WTC11 (cell line): ENCODE measurements around a stretch of chr15.

DNA sequence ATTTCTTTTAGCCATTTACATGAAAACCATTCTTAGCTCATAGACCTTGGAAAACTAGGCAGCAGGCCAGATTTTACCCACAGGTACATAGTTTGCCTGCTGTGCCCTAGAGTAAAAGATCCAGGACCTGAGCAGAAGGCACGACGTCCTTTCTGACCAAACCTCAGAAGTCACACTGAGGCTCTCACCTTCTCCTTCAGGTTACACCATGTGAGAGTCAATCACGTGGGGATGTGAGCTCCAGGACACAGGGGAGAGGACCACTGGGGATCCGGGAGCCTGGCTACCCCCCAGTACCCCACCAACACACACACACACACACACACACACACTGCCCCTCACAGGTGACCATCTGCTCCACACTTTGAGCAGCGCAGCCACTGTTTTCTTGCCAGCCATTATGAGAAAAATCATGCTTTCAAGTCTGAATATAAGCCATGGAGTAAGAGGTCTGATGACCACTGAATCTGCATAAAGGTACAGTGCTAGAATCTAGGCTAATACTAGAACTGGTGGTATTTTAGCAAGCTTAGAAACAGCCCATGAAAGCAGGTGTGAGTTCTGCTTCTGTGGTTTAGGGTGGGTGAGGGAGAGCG, 55.5 kb downstream of the PGPEP1L start:
- PRO-cap, result no peak

DNA sequence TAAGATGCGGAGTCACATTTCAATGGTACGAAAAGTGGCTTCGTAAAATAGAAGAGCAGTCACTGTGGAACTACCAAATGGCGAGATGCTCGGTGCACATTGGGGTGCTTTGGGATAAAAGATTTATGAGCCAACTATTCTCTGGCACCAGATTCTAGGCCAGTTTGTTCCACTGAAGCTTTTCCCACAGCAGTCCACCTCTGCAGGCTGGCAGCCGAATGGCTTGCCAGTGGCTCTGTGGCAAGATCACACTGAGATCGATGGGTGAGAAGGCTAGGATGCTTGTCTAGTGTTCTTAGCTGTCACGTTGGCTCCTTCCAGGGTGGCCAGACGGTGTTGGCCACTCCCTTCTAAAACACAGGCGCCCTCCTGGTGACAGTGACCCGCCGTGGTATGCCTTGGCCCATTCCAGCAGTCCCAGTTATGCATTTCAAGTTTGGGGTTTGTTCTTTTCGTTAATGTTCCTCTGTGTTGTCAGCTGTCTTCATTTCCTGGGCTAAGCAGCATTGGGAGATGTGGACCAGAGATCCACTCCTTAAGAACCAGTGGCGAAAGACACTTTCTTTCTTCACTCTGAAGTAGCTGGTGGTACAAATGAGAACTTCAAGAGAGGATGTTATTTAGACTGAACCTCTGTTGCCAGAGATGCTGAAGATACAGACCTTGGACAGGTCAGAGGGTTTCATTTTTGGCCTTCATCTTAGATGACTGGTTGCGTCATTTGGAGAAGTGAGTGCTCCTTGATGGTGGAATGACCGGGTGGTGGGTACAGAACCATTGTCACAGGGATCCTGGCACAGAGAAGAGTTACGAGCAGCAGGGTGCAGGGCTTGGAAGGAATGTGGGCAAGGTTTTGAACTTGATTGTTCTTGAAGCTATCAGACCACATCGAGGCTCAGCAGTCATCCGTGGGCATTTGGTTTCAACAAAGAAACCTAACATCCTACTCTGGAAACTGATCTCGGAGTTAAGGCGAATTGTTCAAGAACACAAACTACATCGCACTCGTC, 45.4 kb downstream of the PGPEP1L start:
- PRO-cap, result no peak

DNA sequence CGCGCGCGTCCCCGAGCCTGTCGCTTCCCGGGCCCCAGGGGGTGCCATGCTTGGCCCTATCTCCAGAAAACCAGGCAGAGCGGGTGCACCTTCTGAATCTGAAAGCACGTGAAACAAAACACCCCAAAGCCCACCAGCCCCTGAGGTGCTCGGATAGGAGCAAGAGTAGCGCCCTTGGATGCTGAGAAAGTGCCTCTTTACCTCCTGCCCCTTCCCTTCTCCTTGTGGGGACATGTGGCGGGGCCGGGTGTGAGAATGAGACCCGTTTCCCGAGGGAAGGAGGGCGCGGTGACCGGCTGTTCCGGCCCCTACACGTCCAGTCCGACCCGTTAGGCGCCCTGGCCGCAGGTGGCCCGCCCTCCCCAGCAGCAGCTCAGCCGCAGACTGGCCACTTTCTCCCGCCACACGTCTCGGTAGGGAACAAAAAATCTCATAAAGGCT, 8.0 kb upstream of the PGPEP1L start:
- PRO-cap, result unidirectional peak, minus-strand start at position 386 of the sequence

DNA sequence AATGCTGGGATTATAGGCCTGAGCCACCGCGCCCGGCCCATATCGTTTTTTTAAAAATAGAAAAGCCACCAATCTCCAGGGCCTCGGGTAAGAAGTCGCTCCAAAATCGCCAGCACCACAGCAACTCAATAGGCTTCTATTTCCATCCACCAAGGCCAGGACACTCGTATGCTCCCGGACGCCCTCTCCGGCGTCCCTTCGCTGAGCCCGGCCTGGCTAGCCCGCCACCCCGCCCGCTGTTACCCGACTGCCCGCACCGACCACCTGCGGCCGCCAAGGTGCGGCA, 277 bp upstream of the SYNM start:
- PRO-cap, result bidirectional peak, plus-strand start outside the sequence, minus-strand start at position 249 of the sequence

GRCh38 chr15:99106421-99107110, 1.7 kb downstream of the SYNM start:
- PRO-cap, result no peak

DNA sequence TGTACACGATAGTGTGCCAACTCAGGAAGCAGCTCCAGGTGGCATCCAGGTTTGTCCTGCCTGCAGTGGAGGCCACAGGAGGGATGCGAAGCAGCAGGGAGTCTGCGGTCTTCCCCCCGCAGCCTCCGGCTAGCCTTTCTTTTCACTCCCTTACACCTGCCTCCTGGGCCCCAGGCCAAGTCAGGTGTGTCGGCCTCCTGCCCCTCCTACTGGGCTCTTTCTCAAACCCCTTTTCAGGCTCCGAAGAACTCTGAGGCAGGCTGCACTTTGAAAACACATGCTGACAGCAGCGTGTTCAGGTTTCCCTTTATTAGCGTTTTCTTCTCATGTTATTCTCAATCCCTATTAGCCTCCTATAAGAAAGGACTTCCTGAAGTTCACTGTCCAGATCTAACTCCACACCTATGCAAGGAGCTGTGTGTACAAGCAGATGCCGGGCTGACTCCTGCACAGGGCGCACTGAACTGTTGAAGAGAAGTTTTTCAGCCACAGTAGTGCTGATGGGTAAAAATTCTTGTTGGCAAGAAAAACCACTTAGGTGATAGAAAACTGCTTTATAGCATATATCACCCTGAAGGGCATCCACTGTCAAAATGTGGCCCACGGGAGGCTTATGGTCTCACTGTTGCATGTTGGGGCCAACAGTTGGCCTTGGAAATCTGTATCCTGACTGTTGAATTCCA, 32.5 kb downstream of the SYNM start:
- PRO-cap, result no peak

- PRO-cap, result no peak
These were observed 64.9 kb downstream of the SYNM start for GRCh38 chr15:99169515-99170387.

DNA sequence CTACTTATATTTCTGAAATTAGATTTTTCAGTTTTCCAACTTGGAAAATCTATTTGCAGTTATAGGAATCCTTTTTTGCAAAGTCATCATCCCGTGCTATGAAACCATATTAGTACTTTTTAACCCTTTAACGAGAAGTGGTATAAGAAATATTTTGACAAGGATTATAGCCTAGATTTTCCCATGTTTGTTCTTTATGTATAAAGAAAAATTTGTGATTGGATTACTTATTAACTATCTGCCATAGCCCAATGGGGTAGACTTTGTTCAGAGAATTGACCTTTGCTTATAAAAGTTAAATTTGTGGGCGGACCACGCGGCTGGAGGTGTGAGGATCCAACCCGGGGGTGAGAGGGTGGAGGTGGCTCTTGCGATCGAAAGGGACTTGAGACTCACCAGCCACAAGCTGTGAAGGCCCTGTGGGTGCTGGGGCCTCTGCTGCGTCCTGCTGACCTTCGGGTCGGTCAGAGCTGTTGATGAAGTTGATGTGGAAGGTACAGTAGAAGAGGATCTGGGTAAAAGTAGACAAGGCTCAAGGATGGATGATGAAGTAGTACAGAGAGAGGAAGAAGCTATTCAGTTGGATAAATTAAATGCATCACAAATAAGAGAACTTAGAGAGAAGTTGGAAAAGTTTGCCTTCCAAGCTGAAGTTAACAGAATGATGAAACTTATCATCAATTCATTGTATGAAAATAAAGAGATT, 6.1 kb downstream of the LRRC28 start:
- PRO-cap, result no peak

- PRO-cap, result no peak
These were observed 130.7 kb upstream of the MEF2A start for GRCh38 chr15:99434722-99435904.

DNA sequence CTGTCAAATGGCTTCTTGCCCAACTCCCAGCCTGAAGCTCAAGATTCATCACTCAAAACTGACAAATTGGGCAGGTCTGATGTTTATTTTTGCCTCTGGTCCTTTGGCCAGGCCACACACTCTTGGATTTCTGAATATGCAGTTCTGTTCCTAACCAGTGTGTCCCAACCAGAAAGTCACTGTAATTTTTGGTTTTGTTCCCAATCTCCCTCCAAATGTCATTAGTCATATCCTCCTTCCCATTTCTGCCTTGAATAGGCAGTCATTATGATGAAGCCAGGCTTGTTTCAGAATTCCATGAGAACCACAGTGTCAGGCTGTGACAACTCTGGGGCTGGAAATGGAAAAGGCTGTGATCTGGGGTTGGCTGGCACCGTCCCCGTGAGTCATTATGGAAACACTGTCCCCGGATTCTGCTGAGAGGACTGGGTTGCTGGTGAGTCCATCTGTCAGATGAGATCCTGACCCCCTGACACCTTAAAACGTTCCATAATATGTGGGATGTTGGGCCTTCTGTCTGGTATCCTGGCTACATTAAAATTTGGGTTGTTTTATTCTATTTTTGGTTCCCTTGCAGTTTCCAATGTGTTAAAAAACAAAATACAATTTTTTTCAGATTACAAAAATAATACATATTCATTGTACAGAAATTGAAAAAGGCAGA, 29.1 kb upstream of the MEF2A start:
- PRO-cap, result no peak

DNA sequence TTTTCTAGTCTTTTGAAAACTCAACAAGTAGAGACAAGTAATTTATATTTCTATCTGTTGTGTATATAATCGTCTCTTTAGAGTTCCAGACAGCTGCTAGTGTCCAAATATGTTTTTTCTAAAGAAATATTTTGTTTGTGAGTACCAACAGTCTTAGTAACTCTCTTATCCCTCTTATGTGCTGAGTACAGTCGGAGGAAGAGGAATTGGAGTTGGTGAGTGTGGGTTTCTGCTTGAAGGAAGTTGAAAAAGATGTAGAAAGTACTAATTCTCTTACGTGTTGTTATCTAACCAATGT, 30.1 kb downstream of the LYSMD4 start:
- PRO-cap, result no peak

DNA sequence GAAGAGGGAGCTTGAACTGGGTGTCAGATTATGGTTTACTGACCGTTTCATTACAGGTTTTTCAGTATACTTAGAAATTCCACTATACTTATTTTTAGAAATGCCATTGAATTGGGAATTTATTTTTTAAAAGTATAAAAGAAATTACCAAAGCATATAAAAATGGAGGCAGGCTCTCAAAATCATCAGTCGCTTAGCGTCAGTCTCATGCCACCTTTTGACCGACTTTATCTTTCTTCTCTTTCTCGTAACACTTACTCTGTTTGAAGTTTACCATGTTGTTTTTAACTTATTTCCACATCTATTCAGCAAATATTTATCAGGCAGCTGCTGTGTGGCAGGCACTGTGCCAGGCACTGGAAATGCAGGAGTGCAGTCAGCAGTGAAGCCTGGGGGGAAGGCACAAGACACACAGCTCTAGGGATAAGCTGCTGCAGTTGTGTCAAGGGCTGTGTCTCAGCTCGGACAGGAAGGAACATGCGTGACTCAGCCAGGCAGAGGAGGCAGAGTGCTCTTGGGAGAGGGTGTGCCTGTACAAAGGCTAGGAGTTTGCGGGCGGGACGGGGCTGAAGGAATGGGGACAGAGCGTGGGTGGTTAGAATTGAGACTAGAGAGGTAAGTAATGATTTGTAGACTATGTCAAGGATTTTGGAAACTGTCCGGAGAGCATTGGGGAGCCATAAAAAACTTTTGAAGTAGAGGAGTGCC, 24.8 kb downstream of the LYSMD4 start:
- PRO-cap, result no peak

- PRO-cap, result no peak
These were observed 12.4 kb downstream of the LYSMD4 start for GRCh38 chr15:99720885-99721239.

DNA sequence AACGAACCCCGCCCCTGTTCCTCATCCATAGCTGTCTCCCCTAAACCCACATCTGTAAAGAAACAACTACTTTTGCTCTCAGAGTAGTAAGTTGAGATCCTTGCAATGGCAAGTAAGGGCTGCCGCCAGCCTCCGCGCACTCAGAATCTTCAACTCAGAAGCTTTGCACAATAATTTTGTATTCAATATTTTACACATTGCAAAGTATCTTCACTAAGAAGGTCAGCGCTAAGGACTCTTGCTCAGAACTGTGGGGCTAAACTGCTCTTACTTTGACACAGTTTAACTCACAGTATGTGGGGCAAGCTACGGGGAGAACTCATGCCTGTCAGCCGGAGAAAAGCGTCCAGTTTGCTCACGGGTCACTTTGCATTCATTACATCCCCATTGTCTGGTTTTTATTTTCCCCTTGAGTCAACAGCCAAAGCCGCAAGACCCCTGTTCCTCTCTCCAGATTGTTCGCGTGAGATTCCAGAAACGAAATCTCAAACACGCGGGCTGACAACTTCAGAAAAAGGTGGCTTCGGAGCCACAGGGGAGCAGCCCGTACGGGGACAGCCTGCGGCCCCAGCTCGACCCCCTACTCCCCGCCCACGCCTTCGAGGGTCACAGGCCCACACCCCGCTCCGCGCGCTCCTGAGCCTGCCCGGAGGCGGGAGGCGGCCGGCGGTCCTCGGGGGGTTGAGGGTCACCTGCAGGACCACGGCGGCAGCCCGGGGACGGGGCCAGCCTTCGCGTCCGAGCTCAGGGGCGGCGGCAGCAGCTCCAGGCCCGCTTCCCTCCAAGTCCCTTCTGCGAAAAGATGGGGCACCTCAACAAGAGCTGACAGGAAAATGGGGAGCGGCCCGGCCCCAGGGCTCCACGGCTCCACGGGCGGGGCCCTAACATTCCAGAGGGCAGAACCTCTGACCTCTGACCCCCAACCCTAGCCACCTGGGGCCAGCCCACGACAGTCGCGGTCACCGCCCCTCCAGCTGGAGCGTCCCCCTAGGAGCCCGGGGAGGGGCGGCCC, 694 bp downstream of the LYSMD4 start:
- PRO-cap, result bidirectional peak, plus-strand start at position 932 of the sequence, minus-strand start at position 802 of the sequence

GRCh38 chr15:100116377-100117341, 225.1 kb downstream of the ADAMTS17 start:
- PRO-cap, result no peak

DNA sequence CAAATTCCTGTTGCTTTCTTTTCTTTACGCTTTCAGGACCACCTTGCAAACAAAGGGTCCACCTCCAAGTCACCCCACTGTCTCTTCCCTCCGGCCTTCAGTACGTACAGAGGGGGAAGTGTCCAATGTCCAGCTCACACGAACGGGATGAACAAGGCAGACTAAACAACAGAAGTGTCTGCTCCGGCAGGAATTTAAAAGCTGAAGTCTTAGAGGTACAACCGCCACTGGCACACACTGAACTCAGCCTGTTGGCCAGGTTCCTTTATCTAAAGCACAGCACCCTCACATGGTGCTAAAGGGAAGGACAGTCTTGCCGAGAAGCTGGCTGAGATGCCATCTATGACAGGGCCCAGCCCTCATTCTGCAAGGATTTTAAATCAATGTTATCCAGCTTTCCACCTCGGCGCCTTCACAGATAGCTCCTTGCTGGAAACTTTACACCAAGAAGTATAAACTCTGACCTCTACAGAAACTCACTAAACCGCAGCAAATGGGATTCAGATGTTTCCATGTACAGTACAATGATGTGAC, 2.8 kb downstream of the ADAMTS17 start:
- PRO-cap, result no peak

DNA sequence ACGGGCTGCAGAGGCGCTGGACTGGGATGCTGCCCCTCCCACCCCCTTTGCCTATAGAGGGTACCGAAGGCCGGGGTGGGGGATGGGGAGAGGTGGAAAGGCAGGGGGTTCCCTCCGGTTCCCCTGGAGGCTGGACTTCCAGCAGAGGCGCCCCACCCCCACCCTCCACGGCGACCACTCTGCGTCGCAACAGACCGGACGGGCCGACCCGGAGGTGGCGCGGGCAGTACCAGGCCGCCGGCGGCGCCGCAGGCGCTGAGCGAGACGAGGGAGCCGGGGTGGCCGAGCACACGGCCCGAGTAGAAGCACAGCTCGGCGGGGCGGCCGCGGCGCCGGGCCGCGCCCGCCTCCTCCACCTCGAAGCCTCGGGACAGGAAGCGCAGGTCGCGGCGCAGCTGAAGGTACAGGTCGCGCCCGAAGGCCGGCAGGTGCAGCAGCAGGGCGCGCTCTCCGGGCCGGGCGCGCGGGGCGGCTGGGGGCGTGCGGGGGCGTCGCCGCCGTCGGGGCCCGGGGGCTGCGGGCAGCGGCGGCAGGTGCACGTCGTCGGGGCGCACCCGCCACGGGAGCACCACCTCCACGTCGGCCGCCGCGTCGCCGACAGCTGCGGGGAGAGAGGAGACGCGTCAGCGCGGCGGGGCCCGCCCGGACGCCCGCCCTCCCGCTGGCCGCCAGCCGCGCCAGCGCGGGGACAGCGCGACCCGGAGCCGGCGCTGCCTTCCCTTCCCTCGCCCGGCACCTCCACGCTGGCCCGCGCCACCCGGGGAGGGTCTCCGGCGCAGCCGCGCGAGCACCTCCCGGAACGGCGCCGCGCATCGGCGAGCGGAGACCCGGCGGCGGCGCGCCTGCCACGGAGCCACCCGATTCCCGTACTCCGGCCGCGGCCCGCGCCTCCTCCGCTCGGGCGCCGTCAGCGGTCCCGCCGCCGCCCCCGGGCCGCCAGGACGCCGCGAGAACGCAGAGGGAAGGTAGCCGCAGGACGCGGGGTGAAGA, 671 bp downstream of the ADAMTS17 start:
- PRO-cap, result no peak

DNA sequence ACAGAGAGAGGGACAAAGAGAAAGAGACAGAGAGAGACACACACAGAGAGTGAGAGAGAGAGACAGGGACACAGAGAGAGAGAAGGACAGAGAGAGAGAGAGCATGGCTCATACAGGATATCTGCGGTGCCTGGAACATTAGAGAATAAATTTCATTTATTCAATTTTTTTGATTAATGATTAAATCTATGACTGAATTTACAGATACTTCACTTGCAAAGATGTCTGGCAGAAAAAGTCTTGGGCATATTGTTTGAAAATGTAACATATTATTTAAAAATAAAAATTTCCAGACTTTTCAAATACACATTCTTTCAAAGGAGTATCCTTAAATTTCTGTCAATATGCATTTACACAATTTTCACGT, 10.5 kb downstream of the CERS3 start:
- PRO-cap, result no peak

- PRO-cap, result no peak
These were observed 2.8 kb downstream of the CERS3 start for GRCh38 chr15:100525950-100526397.

DNA sequence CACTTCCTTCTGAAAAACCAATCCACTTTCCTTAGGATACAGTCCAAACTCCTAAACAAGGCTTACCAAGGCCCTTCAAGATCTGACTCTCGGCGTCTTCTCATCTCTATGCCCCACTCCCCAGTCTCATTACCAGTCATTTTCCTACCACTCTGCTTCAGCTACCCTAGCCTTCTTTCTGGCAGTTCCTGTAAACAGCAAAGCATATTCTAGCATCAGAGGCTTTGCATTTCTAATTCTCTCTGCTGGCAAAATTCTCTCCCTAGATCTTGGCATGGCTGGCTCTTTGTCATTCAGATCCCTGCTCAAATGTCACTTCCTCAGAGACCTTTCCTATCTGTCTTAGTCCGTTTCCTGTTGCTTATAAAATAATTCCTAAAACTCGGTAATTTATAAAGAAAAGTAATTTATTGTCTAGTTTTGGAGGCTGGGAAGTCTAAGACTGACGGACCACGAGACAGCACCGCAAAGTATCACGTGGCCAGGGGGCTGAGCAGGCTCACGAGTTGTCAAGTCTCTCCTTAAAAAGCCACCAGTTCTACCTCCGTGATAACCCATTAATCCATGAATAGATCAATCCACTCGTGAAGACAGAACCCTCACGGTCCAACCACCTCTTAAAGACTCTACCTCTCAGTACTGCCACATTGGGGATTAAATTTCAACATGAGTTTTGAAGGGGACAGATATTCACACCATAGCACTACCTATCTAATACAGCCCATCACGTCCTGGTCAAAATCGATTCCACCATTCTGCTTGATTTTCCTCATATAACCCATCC, 942 bp downstream of the LINS1 start:
- PRO-cap, result no peak